ENCODE measurements around a stretch of chr4.

GRCh38 chr4:70831302-70831775, 8.4 kb downstream of the GRSF1 start:
- PRO-cap = no peak
- RAMPAGE, long total RNA, 2 experiments = no peak in any of the 2 experiments

GRCh38 chr4:70903214-70903317, 897 bp downstream of the MOB1B start:
- PRO-cap = no peak
- RAMPAGE, long total RNA, 2 experiments = no peak in any of the 2 experiments

GRCh38 chr4:71772887-71773676, 10.8 kb downstream of the GC start:
- PRO-cap = no peak
- RAMPAGE, long total RNA, 2 experiments = no peak in any of the 2 experiments

GRCh38 chr4:73214187-73215234, 44.1 kb downstream of the ANKRD17 start:
- PRO-cap = no peak
- RAMPAGE, long total RNA, 2 experiments = no peak in any of the 2 experiments

GRCh38 chr4:73375145-73375846, 28.8 kb upstream of the ALB start:
- PRO-cap = no peak
- RAMPAGE, long total RNA, 2 experiments = no peak in any of the 2 experiments

- PRO-cap = no peak
- RAMPAGE, long total RNA, 2 experiments = no peak in any of the 2 experiments
These were observed 2.4 kb downstream of the AFM start for GRCh38 chr4:73483908-73484398.

DNA sequence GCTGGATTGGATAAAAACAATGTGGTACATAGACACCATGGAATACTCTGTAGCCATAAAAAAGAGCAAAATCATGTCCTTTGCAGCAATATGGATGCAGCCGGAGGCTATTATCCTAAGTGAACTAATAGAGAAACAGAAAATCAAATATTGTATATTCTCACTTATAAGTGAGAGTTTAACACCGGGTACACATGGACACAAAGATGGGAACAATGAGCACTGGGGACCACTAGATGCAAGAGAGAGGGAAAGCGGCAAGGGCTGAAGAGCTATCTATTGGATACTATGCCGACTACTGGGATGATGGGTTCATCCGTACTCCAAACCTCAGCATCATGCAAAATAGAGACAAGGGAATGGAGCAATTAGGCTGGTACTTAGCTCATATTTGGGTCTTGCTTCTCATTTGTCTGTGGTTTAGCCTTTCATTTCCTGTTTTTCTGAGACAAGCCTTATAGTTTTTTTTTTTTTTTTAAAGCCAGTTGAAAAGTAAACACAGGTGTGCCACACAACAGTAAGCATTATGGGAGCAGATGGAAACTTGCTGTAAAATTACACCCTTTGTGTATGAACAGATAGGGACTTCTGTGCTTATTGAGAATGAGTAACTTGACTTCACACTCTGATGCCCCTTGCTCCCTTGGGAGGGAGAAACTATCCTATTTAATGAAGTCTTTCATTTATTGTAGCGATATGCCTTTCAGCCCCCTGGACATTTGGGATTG, 13.9 kb downstream of the RASSF6 start:
- PRO-cap = no peak
- RAMPAGE, long total RNA, 2 experiments = no peak in any of the 2 experiments

GRCh38 chr4:73870109-73870851, 1.1 kb downstream of the CXCL1 start:
- PRO-cap = no peak
- RAMPAGE, long total RNA, 2 experiments = no peak in any of the 2 experiments

DNA sequence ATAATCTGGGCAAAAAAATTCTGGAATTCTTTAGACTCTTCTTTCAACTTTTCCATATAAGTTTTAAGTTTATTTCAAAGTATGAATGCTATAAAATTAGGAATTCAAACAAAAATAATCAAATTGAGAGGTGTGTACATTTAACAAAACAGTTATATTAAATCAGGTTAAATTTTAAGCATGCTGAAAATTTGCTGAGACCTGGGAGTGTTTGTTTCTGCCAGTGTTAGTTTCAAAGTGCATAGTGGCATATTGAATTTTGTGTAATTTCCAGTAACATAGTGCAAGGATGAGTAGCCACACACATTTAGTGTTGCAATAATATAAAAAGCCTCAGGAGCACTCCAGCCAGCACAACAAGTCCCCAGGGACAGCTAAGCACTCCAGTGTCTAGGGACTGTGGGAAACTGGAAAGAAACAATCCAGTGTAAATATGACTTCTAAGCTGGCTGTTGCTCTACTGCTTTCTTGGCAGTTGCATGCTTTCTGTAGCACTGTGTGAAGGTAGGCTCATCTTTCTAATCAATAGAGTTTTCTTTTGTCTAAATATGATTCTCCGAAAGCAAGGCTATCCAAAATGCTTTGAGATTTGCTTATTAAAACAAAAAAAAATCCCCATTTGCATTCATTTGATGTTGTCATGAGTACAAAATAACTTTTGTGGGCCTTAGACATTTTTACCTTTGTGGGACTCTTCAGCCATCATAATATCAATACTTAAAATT, 24.1 kb upstream of the CXCL2 start:
- PRO-cap = no peak
- RAMPAGE, long total RNA, 2 experiments = no peak in any of the 2 experiments

GRCh38 chr4:74161262-74161962, 3.5 kb downstream of the MTHFD2L start:
- PRO-cap = no peak
- RAMPAGE, long total RNA, 2 experiments = no peak in any of the 2 experiments

DNA sequence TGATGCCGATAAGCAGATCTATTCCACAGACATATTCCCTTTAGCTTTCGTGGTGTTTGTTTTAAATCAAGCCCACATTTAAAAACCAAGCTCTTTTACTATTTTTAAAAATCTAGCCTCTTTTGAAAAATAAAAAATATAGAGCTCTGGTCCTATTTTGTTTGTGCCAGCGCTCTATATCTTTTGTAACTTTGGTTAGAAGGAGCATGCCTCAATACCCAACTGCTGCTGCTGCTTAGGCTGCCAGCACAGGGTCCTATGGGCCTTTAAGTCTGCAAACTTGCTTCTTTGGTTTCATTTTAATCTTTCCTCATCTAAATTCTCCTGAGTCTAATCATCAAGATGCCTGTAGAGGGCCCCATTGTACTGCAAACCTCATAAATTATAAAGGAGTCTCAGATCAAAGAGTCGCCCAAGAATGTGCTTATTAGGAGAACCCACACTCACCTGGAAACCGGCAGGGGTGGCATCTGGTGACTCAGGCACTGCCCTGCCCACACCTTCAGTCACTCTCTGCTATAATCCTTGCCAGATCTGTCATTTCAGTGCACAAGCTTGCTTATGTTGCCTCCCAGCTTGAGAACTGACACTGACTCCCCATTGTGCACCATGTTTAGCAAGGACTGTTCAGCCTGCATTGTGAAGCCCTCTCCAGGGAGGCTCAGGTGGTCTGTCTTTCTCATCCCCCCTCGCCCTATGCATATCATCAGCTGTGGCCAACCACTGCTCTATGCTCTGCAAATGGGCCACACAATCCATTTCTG, 12.2 kb downstream of the EPGN start:
- PRO-cap = no peak
- RAMPAGE, long total RNA, 2 experiments = no peak in any of the 2 experiments

DNA sequence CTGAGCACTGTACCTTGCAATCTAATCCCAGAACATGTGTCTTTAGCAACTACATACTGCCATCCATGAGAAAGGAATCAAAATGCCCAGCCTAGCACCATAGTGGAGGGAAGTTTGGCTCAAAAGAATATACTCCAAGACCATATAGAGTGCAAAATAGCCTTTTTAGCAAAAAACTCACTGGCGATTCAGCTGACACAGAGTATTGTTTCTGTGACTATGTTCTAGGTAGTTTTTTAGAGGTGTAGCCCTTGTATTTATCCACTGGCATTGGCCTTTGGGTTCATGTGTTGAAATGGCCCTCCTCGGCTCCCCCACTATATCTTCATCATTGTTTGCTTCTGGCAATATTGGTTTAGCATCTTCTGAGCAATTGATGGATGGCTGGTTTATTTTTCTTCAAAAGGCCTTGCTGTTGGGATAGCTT, 27.6 kb downstream of the AREG start:
- PRO-cap = unidirectional peak, plus-strand start at position 171 of the sequence
- RAMPAGE, long total RNA, 2 experiments = no peak in any of the 2 experiments

DNA sequence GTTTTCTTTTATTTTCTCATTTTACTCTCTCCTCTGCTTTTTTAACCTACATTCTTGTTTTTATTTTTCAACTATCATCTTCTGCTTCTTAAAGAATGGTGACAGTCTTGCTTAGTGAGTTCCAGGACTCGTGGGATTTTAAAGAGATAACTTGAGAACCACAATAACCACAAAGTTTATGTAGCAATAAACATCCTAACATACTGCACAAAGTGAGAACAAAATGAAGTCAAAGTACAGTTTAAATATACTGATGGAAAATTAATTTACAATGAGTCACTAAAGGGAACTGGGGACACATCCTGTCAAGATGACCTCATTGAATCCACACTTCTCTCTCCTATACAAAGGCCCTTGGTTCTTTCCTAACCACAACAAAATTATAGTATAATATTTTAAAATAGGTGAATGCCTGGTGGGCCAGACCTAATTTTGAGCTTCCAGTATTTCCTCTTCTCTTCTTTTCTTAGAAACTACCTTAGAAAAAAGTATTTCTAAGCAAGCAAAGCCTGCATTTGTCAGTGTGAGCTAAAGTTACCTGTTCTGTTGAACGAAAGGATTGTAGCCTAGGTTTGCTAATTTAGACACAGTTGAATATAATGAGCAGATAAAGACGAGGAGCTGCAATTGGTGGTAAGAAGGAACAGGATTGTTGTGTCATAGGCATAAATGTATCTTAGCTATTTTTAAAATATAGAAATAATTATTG, 169.5 kb downstream of the BTC start:
- PRO-cap = no peak
- RAMPAGE, long total RNA, 2 experiments = no peak in any of the 2 experiments

DNA sequence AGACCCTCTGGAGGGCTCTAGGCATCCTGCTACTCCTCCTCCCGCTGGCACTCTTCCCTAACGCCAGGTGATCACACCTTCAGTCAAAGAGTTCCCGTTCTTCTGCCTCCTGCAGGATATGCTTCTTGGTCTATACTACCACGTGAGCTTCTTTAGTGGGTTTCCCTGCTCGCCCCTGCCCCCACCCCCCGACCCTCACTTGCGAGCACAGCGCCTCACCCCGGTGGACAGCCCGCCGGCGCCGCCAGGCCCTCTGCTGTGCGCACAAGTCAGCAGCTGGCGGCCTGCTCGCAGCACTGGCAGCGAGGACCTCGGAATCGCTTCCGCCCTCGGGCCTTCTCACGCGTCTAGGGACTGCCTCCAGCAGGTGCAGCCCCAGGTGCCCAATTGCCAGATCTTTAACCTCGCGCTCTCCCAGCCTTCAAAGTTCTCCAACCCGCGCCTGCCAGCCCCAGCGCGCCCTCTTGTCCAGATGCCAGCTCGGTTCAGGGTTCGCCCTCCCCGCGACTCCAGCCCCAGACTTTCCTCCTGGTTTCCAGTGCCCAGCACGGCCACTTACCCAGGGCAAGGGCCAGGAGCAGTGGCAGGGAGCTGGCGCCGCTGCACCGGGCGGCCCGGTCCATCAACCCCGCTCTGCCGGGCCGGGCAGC, 495 bp downstream of the BTC start:
- PRO-cap = unidirectional peak, plus-strand start at position 267 of the sequence; unidirectional peak, plus-strand start at position 554 of the sequence
- RAMPAGE, long total RNA, 2 experiments = no peak in any of the 2 experiments

DNA sequence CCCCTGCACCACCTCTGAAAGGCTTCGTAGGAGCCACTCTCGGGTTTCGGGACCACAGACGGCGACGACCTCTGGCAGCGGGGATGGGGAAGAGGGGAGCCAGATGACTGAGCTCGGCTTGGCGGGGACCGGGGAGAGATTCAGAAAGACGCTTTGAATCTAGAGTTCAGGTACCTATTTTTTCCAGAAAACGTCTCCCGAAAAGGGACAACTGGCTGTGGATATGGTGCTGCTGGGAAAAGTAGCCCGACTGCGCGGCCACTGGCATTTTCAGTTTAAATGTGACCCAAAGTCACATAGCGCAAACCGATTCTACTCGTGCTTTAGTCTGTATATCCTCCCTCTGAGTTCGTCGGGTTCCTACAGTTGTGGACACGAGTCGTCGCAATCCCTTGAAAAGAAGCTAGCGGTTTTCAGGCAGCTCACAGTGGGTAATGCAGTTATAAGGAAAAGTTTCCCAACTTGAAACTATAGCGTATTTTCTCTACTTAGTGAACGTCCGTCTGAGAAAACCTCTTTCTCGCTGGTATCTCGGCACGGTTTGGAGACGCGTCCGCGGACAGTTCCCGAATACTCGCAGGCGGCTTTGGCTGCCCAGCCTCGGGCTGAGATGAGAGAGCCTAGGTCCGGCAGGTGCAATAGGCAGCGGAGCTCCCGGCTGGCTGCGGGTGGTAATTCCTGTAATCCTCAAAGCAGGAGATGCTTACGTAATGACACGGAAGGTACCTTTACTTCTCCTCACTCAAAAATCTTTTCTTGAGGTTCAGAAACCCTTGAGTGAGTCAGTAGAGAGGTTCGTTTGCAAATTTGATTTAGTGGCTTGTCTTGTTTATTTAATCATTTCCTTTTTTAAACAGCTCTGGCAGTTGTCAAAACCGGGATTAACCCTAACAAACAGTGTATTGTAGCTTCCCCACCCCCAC, 1.4 kb downstream of the PARM1 start:
- PRO-cap = bidirectional peak, plus-strand start at position 346 of the sequence, minus-strand start at position 345 of the sequence; bidirectional peak, plus-strand start at position 766 of the sequence, minus-strand start at position 664 of the sequence
- RAMPAGE, long total RNA, 2 experiments = no peak in any of the 2 experiments

DNA sequence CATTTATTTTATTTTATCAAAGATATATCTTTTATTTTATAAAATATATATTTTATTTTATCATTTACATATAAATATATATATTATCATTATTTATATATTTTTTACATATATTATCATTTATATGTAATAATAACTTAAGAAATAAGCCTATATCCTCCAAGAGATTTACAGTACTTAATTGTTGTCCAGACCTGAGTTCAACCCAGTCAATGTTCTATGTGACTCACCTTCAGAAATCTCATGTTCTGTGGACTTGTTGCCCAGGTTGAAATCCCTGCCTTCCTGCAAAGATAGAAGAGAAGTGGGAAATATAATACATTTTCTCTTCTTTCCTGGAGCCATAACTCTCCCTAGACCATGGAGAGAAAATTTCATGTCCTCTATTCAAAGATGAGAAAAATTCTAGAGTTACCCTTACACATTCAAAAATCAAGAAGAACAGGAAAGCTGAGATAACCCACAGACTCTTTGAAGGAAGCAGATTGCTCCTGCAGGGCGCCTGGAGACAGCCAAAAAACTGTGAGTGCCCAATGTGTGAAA, 247.3 kb downstream of the PARM1 start:
- PRO-cap = no peak
- RAMPAGE, long total RNA, 2 experiments = no peak in any of the 2 experiments

DNA sequence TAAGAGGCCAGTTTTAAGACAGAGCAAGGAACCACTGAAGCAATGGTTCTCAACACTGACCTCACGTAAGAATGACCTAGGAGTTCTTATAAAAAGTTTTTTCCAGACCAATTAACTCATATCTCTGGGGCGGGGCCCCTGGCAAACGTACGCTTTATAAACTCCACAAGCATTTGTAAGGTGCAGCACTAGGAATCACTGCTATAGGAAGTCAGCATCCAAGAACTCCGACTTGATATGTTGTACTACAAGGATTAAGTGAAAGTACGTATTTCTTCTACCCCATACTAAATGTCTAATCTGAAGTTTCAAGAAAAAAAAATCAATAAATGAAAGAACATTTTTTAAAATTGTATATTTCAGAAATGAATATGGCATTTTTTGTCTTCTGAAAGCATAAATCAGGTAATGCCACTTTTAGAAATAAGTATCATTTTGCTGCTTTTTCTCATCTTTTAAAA, 269.8 kb downstream of the RCHY1 start:
- PRO-cap = no peak
- RAMPAGE, long total RNA, 2 experiments = no peak in any of the 2 experiments

- PRO-cap = no peak
- RAMPAGE, long total RNA, 2 experiments = no peak in any of the 2 experiments
These were observed 6.0 kb downstream of the ODAPH start for GRCh38 chr4:75561815-75562330.

GRCh38 chr4:75672348-75673002, 736 bp downstream of the G3BP2 start:
- PRO-cap = unidirectional peak, plus-strand start at chr4:75672469; unidirectional peak, plus-strand start at chr4:75672578; bidirectional peak, plus-strand start at chr4:75672673, minus-strand start at chr4:75672676; bidirectional peak, plus-strand start at chr4:75672970, minus-strand start at chr4:75672858
- RAMPAGE, long total RNA, 2 experiments = no peak in any of the 2 experiments

GRCh38 chr4:75703009-75703517, 21.3 kb upstream of the USO1 start:
- PRO-cap = no peak
- RAMPAGE, long total RNA, 2 experiments = no peak in any of the 2 experiments

All from prostate gland (tissue), 2 donors.